ENCODE measurements around the genes DLX2 and RAPGEF4.

DNA sequence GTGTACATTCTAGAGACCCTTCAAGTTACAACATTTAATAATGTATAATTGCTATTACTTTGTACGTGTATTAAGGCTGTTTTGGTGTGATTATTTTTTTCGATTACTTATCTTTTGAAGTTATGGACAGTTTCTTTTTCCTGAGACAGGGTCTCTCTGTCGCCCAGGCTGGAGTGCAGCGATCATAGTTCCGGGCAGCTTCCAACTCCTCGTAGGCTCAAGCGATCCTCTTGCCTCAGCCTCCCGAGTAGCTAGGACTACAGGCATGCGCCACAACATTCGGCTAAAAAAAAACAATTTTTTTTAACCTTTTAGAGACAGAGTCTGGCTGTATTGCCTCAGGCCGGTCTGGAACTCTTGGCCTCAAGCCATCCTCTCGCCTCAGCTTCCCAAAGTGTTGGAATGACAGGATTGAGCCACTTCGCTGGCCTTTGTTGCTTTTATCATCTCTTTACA is 912 bp downstream of the HAT1 start:
- PRO-cap, 2 experiments, result no peak in any of the 2 experiments

GRCh38 chr2:172093043-172093746 is 7.9 kb downstream of the DLX1 start:
- PRO-cap, 2 experiments, result no peak in any of the 2 experiments

DNA sequence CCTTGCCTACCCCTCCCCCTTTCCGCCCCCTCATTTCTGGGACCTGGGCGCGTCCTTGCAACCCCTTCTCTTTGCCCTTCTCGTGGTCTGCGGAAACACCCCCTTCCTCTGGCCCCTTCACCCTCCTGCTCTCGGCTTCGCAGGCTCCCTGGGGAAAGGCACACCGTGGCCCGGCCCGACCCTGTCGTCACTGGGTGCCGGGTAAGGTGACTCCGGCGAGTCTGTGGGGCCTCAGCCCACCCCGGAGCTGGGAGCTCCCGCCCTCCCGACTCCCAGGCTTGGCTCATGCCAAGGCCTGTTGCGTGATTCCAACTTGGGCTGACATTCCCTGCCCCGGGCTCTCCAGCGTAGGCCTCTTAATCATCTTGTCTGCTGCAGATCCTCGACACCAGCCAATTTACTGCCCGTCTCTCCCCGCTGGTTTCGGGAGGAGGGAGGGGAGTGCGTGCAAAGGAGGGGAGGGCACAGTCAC is 5.6 kb downstream of the DLX2 start:
- PRO-cap, 2 experiments, result no peak in any of the 2 experiments

DNA sequence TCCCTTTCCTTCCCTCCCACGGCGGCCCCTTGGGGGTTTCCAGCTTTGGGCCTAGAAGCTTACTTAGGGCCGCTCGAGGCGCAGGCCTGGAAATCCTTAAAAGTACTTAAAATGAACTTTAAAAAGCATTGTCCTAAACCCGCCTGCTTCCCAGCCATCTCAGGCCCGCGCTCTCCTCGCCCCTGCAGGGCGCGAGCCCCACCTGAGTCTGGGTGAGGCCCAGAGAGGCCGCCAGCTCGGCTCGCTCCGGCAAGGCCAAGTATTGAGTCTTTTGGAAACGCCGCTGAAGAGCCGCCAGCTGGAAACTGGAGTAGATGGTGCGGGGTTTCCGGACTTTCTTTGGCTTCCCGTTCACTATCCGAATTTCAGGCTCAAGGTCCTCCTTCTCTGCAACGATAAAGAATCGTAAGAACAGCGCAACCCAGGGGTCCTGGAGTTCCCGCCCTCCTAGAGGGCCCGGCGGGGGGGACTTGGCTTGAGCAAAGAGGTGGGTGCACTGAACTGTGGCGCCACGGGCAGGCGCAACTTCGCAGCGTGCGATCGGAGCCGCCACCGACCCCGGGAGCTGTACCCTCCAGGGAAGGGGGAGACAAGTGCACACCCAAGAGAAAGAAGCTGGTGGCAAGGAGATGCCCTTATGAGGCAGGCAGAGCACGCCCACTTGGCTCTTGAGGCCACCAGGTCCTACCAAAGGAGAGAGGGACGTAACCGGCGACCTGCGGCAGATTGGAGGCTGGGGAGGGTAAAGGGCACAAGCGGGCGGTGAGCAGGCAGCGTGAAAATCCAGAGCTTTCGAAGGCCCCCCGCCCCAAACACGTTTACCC is 1.2 kb downstream of the DLX2 start:
- PRO-cap, 2 experiments, result no peak in any of the 2 experiments

- PRO-cap, 2 experiments, result peak in 2 of 2 experiments; most common minus-strand start chr2:172102900 (in 2)
These were observed at the start of gene DLX2 for GRCh38 chr2:172102084-172103423. Gene DLX2, minus strand, starts transcription at chr2:172102900.

DNA sequence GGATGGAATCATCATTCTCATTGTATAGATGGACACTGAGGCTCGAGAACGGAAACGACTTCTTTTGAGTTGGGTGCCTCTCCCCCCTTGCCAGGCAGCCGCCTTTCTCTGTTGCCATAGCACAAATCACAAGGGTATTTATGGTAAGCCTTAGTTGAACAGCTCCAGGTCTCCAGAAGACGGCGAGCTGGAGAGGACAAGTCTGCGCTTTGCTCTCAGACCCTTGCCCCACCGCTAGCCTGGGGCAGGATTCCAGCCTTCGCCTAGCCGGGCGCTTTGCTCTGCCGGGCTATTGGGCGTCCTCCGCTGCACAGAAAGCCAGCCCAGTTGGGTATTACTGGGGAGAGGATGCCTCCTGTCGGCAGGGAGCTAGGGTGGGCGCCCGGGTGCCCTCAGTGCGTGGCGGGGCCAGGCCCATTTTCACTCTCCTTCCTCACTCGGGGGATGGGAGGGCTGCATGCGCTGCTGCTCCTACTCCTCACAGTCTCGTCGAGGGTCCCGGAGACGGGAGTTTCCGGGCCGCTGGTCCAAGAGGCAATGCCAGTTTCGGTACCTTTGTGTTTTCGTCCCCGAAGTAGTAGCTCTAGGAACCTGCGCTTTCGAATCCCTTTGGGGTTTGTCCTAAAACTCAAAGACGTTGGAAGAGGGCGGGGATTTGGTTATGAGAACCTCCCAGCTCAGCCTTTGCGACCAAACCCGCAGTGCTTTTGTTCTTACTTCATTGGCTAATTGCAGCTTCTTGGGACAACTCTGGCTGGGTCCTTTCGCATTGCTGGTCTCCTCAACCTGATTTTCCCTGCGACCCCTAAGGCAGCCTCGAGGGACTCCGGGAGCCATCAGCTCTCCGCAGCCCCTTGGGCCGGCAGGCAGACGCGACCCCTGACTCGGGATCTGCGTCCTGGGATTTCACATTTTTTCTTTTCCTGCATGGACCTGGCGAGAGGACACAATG is 3.6 kb upstream of the DLX2 start:
- PRO-cap, 2 experiments, result no peak in any of the 2 experiments

- PRO-cap, 2 experiments, result no peak in any of the 2 experiments
These were observed 7.5 kb downstream of the ITGA6 start for GRCh38 chr2:172434764-172435437.

- PRO-cap, 2 experiments, result no peak in any of the 2 experiments
These were observed 22.0 kb downstream of the ITGA6 start for GRCh38 chr2:172448962-172450306.

- PRO-cap, 2 experiments, result no peak in any of the 2 experiments
These were observed 34.4 kb downstream of the ITGA6 start for GRCh38 chr2:172461672-172462355.

GRCh38 chr2:172462768-172463107 is 35.4 kb downstream of the ITGA6 start:
- PRO-cap, 2 experiments, result no peak in any of the 2 experiments

- PRO-cap, 2 experiments, result no peak in any of the 2 experiments
These were observed 9.5 kb upstream of the RAPGEF4 start for GRCh38 chr2:172726015-172726704.

DNA sequence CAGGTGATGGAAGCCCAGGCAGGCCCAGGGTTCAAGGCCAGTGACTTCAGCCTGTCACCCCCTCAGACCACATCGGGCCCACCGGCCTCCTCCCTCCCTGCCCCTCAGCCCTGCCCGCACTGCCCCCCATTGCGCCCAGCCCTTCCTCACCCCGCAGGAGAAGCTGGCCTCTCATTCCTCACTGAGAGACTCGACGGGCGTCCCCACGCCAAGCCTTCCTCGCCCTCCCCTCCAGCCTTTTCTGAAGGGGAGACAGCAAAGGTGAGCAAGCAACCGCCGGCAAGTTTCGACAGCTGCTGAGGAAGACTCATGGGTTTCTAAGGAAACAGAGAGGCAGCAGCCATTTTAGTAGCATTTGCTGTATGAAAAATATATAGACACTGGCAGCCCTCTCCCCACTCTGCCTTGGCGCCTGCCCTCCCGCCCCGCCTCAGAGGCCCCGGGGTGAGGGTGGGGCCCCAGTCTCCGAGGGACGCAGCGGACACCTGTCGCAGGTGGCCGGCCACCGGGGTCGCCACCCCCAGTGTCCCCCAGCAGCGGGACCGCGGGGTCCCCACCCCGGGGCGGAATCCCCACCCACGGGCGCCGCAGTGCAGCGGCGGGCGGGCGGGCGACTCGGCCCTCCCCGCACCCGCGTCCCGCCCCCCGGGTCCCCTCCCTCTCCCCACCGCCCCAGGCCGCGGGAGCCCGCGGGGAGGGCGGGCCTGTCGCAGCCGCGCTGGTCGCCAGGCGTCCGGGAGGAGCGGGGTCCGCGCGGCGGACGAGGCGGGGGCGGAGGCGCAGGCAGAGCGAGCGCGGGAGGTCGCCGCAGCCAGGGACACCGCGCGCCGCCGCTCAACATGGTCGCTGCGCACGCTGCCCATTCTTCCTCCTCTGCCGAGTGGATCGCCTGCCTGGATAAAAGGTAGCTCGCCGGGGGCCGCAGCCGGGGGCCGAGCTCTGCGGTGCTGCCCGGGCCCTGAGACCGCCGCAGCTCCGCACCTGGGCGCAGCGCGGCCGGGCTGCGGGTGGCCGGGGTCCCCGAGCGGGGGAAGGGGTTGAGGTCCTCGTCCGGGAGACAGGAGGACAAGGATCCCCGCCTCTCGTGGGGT is at the start of gene RAPGEF4:
RAPGEF4 (plus strand) TSS at position 701 of the 1,091 bp plus-strand sequence.
- PRO-cap, 2 experiments, result peak in 2 of 2 experiments; most common plus-strand start position 710 of the sequence (in 1); most common minus-strand start position 604 of the sequence (in 1)

- PRO-cap, 2 experiments, result no peak in any of the 2 experiments
These were observed 126.6 kb downstream of the RAPGEF4 start for GRCh38 chr2:172862256-172862655.

DNA sequence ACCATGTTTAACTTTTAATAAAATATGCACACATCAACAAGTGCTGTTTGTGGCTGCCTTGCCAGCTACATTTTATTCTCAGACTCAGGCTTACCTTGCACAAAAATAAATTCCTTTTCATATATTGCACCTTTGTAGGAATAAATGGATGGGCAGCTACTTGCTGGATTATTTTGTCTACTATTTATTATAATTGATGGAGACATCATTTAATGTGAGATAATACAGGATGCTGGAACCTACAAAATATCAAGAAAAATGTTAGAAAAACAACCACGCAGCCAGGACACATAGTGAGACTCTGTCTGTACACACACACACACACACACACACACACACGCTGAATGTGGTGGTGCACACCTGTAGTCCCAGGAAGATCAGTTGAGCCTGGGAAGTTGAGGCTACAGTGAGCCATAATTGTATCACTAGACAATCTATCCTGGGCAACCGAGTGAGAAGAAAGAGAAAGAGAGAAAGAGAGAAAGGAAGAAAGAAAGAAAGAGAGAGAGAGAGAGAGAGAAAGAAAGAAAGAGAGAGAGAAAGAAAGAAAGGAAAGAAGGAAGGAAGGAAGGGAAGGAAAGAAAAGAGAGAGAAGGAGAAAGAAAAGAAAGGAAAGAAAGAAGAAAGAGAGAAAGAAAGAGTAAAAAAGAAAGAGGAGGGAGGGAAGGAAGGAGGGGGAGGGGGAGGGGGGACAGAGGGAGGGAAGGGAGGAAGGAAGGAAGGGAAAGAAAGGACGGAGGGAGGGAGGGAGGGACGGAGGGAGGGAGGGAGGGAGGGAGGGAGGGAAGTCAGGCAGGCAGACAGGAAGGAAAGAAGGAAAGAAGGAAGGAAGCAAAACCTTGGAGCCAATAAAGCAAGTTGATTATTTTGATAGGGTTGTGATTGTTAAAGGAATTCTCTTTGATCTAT is 150.1 kb upstream of the MAP3K20 start:
- PRO-cap, 2 experiments, result no peak in any of the 2 experiments

DNA sequence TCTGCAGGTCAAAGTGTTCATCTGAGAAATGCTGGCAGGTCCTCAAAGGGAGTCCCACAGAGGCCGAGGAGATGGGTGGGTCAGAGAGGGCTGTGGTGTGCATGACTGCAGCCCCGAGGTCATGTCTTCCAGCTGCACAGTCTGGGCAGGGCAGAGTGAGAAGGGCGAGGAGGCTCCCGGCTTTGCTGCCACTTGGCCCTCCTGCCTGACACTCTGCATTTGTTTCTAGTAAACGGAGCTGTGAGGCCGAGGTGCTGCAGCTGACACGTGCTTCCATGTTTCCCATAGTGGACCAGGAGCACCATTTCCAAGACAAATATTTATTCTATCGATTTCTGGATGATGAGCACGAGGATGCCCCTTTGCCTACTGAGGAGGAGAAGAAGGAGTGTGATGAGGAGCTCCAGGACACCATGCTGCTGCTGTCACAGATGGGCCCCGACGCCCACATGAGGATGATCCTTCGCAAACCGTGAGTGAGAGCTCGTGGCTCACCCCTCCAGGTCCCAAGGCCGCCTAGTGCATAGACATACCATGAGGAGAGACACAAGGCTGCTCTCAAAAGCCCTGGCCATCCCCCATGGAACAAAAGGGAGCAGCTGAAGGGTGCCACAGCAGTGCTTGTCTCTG is 108.6 kb upstream of the MAP3K20 start:
- PRO-cap, 2 experiments, result no peak in any of the 2 experiments

DNA sequence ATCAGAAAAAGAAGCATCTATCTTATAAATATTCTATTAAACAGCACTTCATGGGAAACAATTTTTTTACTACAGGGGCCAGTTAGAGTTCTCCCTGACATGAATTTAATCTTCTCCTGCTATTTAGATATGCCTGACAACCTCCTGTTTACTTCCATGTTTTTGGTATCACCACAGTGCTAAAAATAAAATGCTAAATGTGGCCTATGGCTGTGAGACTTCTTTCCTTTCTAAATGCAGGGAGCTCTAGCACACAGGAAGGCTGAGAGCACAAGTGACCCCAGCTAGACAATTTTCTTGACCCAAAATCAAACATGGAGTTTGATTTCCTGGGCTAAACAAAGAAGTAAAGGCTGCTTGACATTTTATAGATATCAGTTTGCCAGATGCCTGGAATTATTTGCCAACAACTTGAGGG is 47.9 kb upstream of the MAP3K20 start:
- PRO-cap, 2 experiments, result peak in 2 of 2 experiments; most common plus-strand start position 233 of the sequence (in 2)

DNA sequence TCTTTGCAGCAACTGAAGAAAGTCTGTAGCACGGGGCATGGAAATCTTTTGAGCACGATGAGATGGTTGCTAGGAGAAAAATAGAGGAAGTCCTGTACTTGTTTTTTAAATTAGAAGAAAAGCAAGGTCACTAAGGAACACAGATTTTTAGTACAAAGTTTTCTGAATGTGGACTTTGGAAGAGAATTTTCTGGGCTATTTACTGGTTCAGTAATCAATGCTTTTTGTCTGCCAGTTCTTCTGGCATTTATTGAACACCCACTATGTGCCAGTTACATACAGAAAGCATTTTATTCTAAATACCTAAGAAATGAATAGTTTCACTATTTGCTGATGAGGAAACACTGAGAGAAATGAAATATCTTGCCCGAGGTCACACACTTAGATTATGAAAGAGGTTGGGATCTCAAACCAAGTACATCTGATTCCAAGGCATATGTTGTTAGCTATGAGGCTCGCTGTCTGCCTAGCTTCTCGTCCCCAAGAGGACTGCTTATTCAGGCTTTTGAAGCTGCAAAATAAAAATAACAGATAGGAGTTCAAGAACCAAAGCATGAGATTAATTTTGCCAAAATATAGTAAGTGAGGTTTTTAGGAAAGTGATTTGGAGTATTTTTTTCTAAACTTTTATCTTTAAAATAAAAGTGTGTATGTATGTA is 15.5 kb upstream of the MAP3K20 start:
- PRO-cap, 2 experiments, result no peak in any of the 2 experiments

DNA sequence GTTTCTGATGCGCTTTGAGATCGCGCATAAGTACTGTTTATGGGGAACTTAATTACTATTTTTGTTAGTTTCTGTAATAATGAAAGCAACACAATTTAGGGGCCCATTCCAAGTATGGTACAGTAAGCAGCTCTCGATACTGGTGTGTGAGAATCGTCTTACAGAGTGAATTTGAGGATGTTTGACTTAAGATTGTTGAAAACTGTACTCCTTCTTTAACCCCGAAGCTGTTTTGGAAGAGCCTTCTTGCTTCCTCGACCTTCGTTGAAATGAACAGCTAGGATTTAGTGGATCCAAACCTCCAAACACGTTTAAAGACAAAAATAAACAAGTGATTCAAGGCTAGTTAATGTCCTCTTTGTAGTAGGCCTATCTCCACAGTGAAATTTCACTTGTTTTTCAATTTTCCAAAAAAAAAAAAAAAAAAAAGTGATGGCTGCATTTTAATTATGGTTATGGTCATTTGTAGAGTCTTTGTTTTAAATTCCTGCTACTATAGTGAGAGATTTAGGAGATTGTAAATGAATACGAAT is 1.4 kb downstream of the MAP3K20 start:
- PRO-cap, 2 experiments, result peak in 2 of 2 experiments; most common minus-strand start position 270 of the sequence (in 2)

GRCh38 chr2:173086523-173086978 is 10.9 kb downstream of the MAP3K20 start:
- PRO-cap, 2 experiments, result no peak in any of the 2 experiments

GRCh38 chr2:173192064-173192539 is 116.5 kb downstream of the MAP3K20 start:
- PRO-cap, 2 experiments, result no peak in any of the 2 experiments

All from right ventricle myocardium (tissue), 1 donor.